CD14-positive monocyte (primary cell): Measurements from ENCODE around the gene TRIM52.

- CAGE, long polyA plus RNA: no peak
These were observed 40.3 kb upstream of the FLT4 start for GRCh38 chr5:180689743-180690140.

DNA sequence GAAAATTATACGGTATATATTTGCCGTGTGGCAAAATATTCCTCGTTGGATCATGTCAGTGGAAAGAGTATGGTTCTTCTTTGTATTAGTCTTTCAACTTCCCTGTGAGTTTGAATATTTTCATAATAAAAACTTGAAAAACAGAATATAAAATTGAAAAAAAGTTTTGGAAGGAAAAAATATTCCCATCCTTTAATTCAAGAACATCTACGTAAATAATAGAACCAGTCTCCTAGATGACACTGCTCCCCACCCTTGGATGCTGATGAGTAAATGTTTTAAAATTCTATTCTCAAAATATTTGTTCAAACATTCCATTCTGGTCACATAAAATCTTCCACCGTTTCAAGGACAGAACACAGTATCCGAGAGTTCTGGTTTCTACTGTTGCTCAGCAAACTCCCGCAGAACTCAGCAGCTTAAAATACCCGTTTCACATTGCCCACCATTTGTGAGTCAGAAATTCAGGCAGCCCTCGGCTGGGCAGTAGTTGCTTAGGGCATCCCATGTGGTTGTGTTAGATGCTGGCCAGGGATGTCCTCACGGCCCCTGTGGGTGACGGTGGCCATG is 17.6 kb downstream of the MGAT1 start:
- CAGE, long polyA plus RNA: no peak

- CAGE, long polyA plus RNA: no peak
These were observed 17.1 kb downstream of the MGAT1 start for GRCh38 chr5:180785486-180785826.

DNA sequence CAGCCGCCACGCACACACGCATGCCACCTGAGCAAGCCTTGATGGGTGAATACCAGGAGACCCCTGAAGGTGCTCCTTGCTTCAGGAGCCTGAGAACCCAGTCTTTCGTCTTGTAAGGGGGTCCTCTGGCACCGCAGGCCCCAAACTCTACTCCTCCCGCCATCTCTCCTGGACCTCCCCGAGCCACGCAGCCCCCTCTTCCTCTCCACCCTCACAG is 14.5 kb downstream of the MGAT1 start:
- CAGE, long polyA plus RNA: no peak

DNA sequence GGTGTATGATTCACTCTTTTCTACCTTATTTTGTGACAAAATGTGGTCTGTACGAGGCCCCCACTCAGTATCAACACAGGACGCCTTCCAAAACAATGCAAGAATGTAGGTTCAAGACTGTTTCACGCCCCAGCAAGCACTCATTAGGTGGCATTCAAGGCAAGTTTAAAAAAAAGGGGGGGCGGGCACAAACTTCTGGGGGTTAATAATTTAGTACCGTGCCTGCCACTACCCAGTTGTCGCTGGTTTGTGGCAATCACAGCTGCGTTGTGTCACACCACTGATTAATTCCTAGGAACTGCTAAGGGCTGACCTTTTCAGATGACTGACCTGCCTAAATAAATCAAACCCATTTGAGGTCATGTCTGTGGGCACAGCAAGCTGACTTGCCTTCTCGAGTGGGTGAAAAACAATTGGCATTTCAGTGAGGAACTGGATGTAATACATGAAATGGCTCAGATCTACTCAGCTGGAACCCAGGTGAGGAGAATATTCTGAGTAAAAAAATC is 15.2 kb upstream of the MGAT1 start:
- CAGE, long polyA plus RNA: no peak

GRCh38 chr5:180821718-180822105 is 19.1 kb upstream of the MGAT1 start:
- CAGE, long polyA plus RNA: no peak

DNA sequence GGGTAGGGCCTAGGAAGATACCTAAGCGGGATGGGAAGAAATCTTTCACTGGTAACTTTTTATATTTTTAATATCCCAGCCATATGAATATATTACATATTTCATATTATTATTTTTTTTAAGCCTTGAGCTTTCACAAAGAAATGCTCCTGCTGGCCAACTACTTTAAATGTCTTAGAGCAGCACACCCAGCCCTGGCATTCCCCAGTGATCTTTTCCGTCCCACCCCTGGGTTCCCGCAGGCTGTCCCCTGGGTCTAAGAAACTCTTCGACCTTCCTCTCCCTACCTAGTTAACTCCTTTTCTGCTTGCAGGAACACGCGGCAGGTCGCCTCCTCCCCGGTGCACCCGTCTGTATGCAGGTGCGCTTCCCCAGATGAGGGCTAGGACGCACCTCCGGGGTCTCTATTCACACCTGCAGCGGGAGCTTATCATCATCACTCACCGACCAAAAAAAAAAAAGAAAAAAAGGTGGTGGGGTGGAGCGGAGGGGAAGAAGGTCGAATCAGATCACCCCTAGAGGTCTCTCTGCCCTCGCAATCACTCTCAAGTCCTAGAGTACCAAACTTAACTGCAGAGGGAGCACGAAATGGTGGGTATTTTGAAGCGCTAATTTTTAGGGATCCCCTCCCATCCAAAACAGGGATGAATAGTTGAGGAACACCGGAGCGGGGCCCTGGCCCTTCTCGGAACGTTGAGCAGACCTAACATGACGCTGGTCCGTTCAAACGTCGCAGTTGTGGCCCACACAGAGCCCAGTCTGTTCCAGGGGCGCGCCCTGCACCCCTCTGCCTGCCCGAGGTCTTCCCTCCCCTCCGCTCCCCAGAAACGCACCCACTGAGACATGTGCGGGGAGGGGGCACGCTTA is 602 bp downstream of the ZFP62 start:
- CAGE, long polyA plus RNA: no peak

DNA sequence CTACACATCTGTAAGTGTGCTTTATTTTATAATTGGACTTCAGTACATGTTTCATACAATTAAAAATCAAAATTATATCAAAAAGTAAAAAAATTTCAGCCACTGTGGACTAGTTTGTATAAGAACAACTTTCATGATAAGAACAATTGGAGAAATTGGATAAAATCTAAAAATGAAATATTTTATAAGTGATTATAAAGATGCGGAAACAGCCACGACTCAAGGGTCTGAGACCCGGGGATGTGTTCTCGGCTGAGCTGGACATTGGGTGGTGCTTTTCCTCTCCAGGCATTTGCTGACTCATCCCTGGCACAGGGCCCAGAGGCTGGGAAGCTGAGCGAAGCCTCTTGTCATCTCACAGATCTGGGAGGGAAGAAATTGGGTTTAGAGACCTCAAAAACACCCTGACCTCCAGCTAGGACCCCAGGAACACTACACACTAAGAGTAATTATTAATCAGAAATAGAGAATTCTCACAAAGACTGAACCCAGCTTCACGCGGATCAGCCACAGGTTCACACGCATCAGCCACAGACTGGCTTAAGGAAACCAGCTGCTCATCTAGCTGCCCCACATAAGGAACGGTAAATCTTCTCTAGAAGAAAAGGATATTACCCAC is 2.7 kb upstream of the OR2V1 start:
- CAGE, long polyA plus RNA: no peak

DNA sequence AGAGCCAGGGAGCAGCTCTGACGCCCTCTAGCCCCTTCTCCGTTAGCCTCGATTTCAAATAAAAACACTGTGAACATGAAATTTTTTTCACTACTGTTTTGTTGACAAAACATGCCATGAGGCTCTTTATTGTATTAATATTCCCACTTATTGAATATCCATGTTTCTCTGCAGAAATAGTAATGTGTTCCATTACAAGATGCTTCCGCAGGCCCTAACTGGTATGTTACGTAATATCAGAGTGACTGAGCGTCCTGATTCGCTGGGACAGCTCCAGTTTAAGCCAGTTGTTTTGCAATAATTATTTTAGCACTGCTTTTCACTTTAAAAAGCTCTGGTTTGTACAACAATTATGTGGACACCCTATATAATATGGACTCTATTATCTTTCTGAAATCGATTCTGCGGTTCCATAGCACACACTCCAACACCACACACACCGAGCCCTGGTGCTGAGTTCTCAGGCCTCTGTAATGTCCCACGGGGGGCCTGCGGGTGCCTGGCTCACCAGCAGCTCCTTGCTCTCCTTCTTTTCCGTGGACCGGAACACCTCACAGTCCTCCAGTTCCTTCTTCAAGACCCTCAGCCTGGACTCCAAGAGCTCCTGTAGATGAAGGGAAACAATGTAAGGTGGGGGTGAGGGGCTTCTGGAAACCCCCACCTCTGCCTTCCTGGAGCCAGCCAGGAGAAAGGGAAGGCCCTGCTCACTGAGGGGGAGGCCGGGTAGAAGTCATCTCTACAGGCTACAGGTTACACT is 1.8 kb downstream of the TRIM7 start:
- CAGE, long polyA plus RNA: no peak

GRCh38 chr5:181242049-181242537 is 1.6 kb downstream of the RACK1 start:
- CAGE, long polyA plus RNA: no peak

DNA sequence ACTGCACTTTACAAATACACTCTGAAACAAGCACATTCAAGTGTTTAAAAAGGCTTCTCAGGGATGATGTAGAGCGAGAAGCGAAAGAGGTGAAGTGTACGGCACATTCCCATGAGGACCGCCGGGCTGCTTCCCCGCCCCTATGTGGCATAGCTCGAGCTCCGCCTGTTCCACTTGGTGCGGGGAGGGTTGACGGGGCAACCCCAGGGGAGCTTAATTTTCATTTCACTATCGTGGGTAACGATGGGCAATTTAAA is 288 bp upstream of the RACK1 start:
- CAGE, long polyA plus RNA: no peak

- CAGE, long polyA plus RNA: no peak
These were observed at the start of gene TRIM52 for GRCh38 chr5:181261023-181261300. TSS of gene TRIM52 (minus strand) at chr5:181261143.